ENCODE results near the gene TMC1.

DNA sequence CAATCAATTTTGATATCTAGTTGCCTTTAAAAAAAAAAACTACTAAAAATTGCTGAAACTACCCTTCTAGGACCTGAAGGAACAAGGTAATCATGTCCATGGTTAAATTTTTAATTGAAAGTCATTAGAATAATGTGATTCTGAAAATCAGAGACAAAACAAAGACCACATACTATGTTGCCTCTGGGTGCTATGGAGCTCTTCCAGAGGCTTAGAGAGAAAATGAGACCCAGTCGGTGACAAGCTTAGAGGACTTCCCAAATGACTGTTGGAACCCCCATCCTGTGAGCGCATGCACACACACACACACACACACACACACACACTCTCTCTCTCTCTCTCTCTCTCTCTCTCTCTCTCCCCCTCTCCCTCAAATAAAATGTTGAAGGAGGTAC is 25.2 kb downstream of the TRPM3 start:
- PRO-cap, result no peak

DNA sequence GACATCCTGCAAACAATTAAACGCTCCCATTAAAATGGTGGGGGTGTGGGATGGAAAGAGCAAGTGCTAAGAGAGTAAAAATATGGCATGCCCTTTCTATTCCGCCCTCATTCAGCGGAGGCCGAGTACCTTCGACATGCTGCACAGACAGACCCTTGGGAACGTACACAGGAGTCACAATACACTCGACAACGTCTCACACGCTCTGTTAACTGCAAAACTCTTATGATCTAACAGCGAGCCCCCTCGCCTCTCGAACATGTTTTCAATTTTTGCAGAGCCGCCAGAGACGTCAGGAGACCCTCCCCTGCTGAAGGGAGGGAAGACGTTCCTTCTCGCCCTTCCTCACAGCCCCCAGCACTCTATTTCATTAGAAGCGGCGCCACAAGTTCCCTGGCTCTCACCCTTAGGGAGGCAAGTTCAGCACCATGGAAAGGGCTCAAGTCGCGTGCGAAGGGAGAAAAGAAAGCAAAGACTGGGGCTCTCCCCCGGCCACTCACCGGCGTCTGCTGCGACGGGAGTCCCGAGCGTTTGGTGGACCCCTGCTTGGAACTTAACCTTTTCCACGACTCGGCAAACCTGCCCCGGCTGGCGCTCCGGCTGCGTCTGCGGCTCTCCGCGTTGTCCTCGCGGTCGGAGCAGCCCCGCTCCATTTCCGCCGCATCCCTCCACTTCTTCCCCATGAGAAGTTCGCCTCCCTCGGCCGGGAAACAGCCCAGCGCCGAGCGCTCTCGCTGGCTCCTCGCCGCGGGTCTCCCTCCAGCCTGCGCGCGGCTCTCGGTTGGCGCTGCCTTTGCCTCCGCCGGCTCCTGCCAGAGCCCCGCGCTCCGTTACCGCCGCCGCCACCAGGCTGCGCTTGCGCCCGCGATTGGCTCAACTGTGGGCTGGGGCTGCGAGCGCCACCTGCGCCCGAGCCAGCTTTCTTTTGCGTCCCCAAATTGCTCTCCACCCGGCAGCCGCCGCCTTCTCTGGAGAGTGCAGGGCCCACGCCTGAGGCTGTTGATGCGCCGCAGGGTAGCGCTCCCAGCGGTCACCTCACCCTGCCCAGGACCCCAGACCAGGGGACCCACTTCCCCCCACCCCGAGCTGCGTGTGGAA is 321.8 kb downstream of the CEMIP2 start:
- PRO-cap, result no peak

DNA sequence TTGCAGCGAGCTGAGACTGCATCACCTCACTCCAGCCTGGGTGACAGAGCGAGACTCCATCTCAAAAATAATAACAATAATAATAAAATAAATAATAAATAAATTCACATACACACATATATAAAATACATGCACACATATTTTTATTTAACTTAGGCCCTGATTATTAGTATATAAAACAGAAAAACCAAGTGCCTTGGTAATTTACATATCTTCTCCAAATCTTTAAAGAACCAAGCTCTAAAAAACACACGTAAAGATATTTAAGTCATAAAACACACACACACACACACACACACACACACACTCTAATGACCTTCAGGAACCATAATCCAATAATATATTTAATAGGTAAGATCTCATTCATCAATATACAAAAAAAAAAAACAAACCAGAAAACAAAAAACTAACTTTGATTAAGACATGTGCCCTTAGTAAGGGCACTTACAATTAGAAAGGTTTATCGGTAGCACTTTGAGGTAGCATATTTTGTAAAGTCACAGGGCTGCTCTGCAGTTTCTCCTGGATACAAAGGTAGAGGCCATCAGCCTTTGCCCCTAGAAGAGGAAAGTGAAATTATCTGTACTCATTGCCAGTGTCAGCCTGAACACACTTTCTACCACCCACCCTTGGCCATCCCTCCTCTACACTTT is 84.9 kb downstream of the CEMIP2 start:
- PRO-cap, result no peak

DNA sequence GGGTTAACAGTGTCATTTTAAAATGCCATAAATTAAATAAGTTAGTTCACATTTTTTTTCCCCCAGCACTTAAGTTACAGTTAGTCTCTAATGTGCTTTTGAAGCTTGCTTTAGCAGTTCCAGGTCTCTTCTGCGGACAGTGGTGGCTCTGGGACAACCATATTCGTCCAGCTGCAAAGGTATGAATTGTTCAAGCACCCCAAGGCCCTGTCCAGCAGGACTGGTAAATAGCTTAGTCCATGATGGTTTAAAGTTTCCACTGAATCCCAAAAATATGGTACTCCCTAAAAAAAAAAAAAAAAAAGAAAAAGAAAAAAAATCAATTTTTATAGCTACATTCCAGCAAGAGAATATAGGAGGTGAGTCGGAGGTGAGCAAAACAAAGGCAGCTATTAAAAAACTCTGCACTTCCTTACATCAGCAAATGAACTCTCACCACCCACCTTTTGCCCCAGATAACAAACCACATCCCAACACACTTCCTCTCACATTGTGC is 83.2 kb downstream of the CEMIP2 start:
- PRO-cap, result no peak

DNA sequence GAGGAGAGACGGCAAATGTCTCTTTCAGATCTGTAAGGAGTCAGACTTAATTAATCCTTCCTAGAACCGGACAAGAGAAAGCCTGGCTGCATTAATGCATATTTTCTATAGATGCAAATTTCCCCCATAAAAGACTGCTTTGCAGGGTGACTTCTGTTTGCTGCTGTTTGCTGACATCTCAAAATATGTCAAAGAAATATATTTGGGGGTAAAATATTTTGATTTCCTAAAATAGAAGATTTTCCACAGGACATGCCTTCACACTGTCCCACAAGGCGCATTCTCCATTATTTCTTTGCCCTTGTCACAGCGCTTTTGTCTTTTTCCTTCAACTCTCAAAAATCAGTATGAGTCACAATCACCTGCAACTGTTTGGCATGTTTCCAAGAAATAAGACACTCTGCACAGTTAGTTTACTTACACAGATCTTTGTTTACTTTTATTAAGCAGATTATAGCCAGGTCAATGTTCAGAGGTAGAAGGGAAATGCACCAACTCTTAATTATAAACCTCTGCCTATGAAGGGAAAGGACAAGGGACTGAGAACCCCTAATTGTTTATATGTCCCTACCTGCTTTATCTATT is 9.6 kb downstream of the CEMIP2 start:
- PRO-cap, result no peak

- PRO-cap, result no peak
Measured at GRCh38 chr9:71793491-71794308, 25.4 kb upstream of the CEMIP2 start.

DNA sequence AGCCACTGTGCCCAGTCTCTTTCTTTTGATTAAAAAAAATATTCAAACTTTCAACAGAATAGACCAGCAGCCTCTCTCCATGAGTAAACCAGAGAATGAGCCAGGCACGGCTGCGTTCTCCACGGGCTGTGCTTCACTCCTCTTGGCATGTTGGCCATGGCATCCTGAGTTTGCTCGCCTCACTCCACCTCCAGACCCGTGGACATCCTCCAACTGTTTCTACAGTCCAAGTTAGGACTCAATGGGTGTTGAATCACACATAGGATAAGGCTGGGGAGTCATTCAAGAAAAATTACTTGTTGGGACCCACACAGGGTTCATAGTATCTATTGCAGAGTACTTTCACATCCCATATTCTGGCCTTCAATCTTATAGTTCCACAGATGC is 20.0 kb upstream of the GDA start:
- PRO-cap, result no peak

DNA sequence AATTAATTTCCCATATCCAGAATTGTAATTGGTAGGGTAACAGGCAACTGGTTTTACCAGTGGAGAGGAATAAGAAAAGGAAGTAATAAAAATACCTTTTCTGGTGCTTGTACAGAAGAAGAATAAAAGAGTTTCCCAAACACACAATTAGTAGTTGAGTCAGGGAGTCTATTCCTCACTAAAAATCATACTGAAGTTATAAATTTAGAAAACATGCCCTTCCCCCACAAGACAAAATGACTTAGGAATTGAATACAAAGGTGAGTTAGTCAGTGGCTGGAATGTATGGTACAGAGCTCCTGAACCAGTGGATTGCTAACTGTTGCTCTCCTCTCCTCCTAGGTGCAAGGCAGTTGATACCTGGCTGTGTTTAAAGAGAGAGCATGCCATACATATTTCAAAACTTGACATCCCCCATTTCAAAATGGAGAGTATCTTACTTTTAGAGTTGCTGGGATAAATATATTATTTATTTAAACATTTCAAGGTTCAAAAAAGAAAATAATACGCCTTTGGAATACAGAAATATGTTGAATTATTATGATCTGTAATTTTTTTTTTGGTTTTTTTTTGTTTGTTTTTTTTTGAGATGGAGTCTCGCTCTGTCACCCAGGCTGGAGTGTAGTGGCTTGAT is 1.9 kb downstream of the GDA start:
- PRO-cap, result no peak

DNA sequence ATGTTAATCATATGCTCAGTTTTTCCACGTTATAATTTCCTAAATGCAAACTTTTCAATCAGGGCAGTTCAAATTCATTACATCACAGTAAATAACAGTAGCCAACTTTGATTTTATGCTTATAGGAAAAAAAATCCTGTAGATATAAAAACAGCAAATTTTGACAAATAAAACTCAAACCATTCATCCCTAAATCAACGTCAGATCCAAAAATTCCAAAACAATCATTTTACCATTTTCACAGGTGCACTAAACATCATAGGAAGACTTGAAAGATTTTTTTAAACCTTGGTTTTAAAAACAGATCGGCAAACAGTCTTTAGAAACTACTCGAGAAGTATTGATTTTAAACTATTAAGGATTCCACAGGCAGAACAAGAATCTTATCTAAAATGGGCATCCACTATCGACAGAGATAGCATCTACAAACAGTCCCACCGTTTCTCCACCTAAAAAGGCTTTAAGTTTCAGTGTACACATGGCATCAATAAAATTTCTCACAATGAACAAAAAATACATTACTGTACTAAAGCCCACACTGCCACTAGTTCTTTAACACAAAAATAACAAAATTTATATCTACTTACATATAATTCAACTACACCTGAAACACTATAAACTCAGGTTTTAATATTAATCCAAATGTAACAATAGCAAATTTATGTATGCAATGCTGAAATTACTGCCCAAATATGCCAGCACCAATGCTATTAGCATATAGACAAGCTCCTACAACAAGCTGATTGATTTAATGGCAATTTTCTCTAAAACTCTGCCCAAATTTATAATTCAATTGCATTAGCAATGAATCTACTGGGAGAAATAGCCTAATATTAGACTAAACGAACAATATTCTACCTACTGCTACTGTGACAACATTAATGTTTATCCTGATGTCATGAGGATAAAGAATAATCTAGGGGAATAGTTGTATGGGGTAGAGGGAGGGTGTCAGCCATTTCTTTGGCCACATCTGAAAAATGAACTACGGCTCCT is 7.3 kb downstream of the ZFAND5 start:
- PRO-cap, result no peak

- PRO-cap, result no peak
Measured at GRCh38 chr9:72521417-72521837, at the start of gene TMC1. TMC1 (plus strand) TSS chr9:72521608.

DNA sequence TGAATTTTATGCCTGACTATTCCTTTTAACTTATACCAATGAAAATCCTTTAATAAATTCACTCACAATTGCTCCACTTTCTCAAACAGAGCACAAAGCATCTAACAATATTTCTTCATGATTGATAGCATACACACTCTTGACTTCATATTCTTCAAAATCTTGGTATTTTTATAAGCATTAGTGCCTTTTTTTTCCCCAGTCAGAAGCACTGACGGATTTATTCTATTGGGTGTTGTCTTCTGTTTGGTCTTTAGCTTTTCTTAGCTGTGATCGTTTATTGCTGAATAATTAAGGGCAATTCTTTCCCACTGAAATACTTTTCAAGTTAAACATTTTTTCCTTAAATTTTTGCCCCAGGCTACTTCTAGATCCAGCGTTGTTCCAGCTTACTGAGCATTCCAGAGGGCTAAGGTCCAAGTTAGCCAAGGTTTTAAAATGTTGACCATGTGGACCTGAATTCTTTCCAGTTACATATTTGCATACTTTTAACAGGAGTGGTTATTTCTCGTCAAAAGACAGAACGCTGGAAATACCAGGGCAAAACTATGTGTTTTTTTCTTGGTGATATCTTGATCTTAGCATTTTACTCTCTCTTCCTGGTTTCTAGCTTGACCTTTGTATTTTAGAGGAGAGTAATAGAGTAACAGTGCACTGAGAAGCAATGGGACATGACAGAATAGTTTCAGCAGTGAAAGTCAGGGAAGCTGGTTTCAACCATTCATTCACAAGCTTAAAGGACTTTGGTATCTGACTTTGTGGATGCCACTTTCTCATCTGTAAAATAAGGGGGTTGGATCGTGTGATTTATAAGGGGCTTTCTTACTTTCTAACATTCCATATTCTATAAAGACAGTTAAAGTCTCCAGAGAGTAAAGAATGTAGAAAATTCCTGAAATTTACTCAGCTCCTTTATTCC is 32.8 kb downstream of the TMC1 start:
- PRO-cap, result no peak

DNA sequence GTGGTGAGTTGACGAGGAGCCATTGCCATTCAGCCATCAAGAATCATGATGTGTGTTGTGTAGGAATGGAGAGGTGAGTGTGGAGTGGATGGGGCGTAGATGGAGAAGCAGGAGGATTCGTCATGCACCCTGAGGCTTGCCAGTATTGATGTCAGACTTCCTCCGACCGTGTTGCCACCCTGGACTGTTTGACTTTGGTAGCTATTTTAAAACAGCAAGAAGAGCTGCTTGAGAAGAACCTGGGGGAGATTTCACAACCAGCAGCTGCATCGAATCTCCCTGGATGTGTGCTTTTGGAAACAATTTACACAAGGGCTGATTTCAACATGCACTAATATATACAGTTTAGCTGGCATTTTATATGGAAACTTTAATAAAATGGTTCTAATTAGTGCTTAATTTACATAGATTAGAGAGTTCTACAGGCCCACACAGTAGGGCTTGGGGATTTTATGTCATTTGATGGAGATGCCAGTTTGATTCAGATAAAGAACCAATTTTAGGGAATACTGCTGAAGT is 64.4 kb downstream of the TMC1 start:
- PRO-cap, result no peak

DNA sequence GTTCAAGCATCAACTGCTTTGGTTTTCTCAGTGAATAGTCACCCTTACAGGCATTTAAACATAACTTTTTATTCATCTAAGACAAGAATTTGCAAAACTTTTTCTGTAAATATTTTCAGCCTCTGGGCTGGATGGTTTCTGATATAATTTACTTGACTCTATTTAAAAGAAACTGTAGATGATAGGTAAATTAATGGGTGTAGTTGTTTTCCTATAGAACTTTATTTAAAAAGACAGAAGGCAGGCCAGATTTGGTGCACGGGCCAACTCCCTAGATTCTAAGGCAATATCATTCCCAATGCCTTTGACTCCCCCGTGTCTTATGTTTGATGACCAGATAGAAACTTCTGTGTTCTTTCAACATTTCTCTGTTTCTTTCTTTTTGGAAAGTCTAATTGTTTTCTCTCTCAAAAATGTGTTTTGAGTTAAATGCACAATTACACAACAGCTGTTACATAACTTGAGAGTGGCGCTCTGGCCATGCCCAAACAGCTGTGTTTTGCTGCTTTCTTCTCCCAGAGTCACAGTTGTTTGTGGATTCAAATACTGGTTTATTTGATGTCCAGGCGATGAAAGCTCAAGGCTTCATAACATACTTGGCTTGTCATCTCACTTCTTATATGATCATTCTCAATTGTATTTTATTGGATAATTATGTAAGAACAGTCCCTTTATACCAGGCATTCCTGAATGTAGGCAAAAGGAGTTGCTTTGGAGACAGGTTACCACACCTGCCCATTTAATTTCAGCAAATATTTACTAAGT is 1.6 kb upstream of the ALDH1A1 start:
- PRO-cap, result no peak

- PRO-cap, result no peak
Measured at GRCh38 chr9:72990374-72990817, 37.5 kb upstream of the ALDH1A1 start.

DNA sequence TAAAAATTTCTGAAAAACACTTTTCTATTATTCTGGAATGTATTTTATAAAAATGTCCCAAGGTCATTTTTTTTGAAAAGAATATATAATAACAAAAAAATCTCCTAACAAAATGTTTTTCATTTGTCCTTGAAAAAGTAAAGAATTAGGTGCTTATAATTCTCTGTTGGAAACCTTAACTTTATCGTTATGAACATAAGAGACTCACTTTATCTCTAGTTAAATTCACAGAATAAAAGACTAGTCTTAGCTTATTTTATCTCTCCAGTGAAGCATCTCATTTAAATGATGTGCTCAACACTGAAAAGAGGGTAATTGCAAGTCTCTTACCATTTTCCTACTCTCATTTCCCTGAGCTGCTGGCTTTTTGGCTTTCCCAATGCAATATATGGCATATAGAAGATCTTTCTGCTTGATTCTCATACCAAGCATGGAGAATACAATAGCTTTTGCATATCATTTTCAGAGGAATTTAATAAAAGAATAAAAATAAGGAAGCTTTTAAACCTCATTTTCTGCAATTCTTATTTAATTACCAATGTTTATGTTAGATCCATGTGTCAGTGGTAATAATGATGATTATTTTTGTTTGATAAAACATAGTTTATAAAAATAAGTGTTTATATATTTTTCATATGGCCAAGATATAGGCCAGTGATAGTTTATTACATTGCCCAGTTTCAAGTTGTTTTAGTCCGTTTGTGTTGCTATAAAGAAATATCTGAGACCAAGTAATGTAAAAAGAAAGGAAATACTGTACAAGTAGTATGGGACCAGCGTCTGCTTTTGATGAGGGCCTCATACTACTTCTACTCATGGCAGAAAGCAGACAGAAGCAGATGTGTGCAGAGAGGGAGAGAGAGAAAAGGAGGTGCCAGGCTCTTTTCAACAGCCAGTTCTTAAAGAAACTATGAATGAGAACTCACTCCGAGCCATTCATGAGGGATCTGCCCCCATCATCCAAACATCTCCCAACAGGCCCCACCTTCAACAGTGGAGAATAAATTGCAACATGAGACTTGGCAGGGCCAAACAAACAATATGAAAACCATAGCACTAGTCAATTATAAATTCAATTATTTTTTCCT is 9.9 kb downstream of the ANXA1 start:
- PRO-cap, result no peak

DNA sequence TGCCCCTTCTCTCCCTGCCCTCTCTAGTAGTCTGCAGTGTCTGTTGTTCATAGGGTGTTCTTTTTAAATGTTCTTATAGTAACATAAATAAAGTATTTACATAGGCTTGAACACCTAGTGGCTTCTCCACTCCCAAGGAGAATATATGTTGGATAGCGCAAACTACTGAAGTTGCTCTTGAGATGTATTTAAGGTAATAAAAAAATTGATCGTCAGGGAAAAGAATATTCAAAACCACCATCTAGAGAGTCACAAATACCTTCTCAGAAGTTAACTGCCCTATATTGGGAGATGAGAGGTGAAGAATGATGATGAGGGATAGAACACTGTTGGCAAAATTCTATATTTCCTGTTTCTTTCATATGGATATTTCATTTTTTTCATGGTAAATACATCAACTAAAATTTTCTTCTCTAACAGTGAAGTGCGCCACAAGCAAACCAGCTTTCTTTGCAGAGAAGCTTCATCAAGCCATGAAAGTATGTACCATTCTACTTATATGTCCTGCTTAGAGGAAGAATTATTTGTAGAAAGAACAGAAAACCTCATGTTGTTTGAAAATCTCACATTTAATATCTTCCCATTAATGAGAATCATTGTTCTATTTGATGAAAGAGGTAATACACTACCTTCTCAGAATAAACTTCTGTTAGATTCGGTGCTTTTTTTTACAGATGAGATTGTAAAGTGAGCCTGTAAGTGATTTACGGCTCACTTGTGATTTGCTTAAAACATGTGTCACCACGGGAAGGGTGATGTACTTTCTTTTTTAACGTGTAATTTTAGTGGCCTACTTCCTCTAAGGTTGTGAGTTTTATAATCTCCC is 15.6 kb downstream of the ANXA1 start:
- PRO-cap, result no peak

DNA sequence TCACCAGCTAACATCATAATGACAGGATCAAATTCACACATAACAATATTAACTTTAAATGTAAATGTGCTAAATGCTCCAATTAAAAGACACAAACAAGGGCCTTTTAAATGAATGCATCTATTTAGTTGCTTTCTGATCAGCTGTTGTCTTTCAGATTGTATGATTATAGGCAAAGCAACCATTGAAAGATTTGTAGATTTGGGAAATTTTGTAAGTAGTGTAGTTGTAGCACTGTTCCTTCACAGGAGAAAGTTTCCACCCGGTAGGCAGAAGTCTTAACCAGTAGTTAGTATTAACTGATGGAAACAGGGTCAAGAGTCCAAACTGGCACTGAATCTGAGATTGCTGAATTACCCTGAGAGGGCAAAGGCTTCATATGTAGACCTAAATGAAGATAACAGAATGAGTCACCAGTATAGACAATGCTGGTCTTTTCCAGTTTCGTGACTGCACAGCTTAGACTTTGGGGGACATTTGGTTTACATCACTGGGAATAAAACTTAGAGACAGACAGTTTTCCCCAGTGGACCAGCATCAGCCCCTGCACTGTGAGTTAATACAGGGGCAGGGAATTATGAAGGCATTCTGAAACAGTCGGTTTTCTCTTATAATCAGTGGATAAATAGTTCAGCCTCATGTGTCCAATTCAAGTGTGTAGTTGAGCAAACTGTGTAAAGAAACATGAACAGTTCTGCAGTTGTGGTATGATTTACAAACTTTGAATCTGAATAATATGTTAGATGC is 60.5 kb downstream of the PCSK5 start:
- PRO-cap, result no peak

DNA sequence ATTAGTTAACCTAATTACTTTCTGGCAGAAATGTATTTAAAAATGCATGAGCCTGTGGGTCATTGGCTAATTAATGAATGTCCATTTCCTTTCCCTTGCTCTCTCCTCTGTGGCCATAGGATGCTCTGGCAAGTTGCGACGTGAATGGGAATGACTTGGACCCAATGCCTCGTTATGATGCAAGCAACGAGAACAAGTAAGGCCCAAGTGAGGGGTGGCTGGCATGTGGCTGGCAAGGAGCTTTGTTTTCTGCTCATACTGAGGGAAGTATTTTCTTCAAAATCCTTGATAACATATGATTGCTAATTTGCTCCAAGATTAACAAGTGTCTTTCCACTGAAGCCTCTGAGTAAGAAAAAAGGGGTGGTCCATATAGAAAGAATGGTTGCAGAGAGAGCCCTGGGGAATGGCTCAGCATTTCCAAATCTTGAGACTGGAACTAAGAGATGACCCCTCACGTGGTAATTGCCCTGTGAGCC is 136.4 kb downstream of the PCSK5 start:
- PRO-cap, result no peak

- PRO-cap, result no peak
Measured at GRCh38 chr9:76691545-76692687, 214.0 kb downstream of the PRUNE2 start.

DNA sequence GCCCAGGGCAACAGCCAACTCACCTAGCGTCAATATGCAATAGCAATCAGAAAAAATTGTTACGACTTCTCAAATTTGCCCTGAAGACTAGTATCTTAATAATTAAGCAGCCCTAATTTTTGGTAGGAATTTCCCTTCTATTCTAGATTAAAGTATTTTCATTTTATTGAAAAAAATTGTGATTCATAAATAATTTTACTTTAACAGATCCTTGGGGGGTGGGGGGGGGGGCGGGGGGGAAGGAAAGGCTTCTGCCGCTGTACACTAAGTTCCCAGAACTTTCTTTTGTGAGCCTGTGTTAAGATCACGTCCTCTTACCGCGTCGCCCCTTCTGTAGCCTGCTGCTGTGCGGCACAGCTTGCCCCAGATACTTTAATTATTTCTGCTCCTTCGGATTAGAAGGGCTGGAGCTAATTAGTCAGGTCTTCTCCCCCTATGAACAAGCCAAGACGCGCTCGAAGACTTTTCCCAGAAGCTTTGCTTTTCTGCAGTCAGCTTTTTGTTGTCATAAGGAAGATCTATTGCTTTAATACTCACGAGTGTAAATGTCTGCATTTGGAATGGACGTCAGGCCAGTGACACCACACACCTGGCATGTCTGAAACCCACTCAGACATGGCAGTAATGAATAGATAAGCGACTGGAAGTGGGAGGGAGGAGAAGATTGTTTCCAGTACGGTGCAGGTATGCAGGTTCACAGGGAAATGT is 37.1 kb downstream of the PRUNE2 start:
- PRO-cap, result no peak

Measured in penis (tissue), 1 donor.